ENCODE measurements around the genes TUBGCP6, MAPK12, ADM2 and CPT1B.

DNA sequence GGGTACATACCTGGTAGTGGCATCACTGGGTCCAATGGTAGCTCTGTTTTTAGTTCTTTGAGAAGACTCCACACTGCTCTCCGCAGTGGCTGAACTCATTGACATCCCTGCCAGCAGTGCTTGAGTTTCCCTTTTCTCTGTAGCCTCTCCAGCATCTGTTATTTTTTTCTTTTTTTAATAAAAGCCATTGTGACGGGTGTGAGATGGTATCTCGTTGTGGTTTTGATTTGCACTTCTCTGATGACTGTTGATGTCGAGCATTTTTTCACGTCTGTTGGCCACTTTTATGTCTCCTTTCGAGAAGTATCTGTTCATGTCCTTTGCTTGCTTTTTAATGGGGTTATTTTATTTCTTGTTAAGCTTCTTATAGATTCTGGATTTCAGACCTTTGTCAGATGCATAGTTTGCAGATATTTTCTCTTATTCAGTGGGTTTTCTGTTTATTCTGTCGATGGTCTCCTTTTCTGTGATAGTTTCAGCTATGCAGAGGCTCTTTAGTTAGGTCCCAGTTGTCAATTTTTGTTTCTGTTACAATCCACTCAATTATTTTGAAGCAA is 16.8 kb downstream of the ZBED4 start:
- PRO-cap, 2 experiments, result no peak in any of the 2 experiments
- RAMPAGE, long total RNA, 4 experiments, result no peak in any of the 4 experiments

GRCh38 chr22:49884417-49884951 is 30.8 kb downstream of the ZBED4 start:
- PRO-cap, 2 experiments, result no peak in any of the 2 experiments
- RAMPAGE, long total RNA, 4 experiments, result no peak in any of the 4 experiments

DNA sequence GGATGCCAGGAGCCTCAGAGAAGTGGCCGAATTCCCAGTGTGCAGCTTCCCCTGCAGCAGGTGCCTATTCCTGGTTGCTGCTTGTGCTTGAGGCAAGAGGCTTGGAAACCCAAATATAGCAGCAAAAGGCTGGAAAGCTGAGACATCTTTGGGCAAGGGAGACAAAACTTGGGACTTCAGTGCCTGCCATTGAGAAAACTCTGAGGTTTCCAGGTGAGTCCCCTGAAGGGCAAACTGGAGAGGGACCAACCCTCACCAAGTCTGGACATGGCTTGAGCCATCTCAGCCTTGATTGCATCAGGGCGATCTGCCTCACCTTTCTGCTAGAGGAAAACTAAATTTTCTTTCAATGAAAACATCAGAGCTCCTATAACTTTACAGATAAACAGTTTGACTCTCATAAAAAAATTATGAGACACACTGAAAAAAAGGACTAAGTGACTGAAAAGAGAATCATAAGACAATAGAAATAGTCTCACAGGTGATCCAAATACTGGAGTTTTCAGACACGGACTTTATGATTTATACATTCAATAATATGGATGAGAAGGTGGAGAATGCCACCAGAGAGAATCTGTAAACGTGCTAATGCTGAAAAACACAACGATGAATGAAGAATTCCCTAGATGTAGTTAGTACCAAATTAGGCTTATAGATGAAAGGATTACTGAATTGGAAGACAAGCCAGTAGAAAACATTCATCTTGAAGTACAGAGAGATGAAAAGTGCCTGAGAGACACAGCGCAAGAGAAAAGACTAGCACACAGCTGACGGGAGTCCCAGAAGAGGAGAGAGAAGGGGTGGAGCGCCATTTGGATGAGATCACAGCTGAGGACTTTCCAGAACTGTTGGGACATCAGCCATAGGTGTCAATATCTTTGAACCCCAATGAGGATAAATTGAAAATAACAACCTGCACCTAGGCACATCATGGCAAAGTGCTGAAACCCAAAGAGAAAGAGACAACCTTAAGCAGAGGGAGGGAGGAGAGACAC is 25.5 kb downstream of the ALG12 start:
- PRO-cap, 2 experiments, result no peak in any of the 2 experiments
- RAMPAGE, long total RNA, 4 experiments, result start-site peak on the plus strand in 2 of 4 experiments, centred at positions 635 to 649 of the sequence, 5 to 10 reads per replicate

DNA sequence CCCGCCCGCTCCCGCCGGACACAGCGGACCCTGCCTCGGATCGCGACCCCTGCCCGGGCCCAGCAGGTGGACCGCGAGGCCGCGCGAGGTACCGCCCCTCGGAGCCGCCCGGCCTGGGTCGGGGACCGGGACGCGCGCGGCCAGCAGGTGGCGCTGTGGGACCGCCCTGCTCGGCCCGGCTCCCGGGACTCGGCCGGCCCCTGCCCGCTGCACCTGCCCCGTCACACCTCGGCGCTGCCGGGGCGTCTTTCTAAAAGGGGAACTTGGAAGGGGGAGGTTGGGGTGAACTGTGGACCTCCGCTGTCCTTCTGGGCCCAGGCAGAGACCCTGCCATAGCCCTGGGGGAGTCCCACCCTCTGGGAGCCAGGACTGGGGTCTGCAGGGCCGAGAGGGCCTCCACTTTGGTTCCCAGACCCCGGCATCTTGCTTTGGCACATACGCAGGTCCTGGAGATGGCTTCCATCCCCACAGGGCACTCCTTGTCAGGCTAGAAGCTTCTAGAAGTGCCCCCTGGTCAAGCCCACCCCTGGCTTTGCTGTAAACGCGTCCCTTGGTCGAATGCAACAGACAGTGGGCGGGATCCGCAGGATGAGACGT is 11.2 kb downstream of the CRELD2 start:
- PRO-cap, 2 experiments, result no peak in any of the 2 experiments
- RAMPAGE, long total RNA, 4 experiments, result no peak in any of the 4 experiments

DNA sequence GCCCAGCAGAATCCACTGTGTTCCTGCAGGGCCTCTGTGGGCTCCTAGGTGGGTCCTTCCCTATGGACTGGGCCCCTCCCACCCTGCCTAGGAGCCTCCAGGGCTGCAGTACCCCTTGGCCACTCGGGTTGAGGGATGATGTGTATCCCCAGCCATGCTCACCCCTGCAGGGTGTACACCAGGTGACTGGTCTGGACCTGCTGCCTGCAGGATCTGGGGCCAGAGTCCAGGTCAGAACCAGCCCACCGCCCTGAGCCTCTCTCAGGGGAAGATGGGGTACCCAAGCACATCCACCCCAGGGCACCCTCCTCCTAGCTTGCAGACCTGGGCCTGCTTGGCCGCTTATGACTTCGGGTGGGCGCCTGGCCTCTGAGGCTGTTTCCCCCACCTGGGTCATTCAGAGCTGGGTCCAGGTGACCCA is 5.7 kb downstream of the PIM3 start:
- PRO-cap, 2 experiments, result no peak in any of the 2 experiments
- RAMPAGE, long total RNA, 4 experiments, result no peak in any of the 4 experiments

GRCh38 chr22:49967698-49968694 is 7.4 kb downstream of the PIM3 start:
- PRO-cap, 2 experiments, result peak in 2 of 2 experiments; most common plus-strand start chr22:49967987 (in 1); most common minus-strand start chr22:49967935 (in 1)
- RAMPAGE, long total RNA, 4 experiments, result no peak in any of the 4 experiments

GRCh38 chr22:50027933-50028592 is 15.5 kb upstream of the IL17REL start:
- PRO-cap, 2 experiments, result no peak in any of the 2 experiments
- RAMPAGE, long total RNA, 4 experiments, result no peak in any of the 4 experiments

DNA sequence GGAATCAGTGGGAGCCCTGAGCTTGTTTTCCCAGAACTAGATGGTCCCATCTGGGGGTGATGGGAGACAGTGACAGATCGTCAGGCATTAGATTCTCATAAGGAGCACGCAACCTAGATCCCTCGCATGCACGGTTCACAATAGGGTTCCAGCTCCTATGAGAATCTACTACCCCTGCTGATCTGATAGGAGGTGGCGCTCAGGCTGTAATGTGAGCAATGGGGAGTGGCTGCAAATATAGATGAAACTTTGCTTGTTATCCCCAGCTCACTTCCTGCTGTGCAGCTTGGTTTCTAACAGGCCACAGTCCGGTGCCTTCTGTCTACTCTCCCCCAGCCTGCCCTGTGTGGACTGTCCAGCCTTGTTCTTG is 14.2 kb downstream of the MOV10L1 start:
- PRO-cap, 2 experiments, result no peak in any of the 2 experiments
- RAMPAGE, long total RNA, 4 experiments, result no peak in any of the 4 experiments

DNA sequence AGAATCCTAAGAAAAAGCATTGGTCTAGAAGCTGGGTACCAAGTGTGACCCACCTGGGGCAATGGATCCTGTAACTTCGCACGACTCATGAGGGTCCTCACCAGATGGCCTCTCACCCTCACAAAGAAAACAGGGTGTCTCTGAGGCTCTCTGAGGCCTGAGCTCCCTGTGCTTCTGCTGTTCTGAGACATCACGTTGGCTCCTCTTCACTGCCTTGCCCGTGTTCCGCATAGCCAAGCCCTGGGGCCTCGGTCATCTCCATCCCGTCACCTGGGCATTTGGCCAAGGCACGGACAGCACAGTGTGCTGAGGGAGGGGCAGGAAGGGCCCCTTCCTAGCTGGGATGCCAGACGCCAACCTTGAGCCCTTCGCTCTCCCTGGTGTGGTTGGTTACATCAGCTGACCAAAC is 25.8 kb downstream of the MOV10L1 start:
- PRO-cap, 2 experiments, result no peak in any of the 2 experiments
- RAMPAGE, long total RNA, 4 experiments, result no peak in any of the 4 experiments

DNA sequence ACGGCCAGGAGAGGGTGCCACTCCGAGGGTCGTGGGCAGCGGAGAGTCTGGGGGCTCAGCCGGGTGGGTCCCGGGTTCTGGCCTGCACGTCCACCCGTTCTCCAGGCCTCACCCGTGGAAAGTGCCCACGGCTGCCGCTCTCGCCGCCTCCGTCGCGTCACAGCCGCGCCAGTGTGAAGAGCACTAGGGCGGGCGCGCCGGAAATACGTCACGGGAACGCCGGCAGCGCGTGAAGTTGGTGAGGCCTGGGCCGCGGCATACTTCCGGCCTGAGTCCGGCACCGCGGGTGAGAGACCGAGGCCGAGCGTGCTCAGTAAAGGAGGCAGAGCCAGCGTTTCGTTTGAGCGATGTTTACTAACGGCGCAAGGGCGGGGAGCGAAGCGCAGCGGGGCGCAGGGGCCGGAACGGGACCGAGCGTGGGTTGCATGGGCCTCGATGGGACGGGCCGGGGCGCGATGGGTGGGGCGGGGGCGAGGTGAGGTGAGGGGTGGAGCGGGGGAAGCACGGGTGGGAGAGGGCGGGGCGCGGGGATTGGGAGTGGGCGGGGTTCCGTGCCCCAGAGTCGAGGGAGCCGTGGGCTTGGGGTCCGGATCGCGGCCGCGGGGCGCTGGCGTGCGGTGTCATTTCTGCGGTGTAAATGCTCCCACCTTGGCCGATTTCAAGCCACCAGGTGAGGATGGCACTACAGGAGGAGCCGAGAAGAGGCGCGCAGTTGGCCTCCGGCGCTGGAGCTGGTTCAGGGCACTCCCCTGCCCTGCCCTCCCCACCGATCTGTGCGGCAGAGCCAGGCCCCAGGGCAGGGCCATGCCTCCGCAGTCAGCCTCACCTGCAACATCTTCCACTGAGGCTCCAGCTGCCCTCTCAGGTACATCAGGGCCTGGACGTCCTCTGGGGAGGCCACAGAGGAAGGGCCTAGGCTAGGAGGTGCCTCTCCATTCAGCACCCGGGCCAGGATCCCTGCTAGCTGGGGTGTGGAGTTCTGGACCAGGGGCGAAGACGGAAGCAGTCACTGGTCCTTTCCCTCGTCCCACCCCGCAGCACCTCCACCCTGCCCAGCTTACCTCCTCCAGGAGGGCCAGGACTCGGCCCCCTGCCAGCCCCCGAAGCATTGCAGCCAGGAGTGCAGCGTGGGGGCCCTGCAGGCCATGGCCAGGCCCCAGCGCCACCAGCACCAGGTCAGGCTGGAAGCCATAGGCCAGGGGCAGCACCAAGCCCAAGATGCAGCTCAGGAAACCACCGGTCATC is at the start of gene TUBGCP6:
Gene TUBGCP6, minus strand, starts transcription at position 175 of the 1,245 bp plus-strand sequence.
- PRO-cap, 2 experiments, result peak in 2 of 2 experiments; most common plus-strand start position 260 of the sequence (in 2); most common minus-strand start position 123 of the sequence (in 1)
- RAMPAGE, long total RNA, 4 experiments, result start-site peak on the minus strand in 4 of 4 experiments, centred at positions 138 to 151 of the sequence, 61 to 269 reads per replicate

- PRO-cap, 2 experiments, result peak in 2 of 2 experiments; most common plus-strand start chr22:50261212 (in 1); most common minus-strand start chr22:50261643 (in 2)
- RAMPAGE, long total RNA, 4 experiments, result no peak in any of the 4 experiments
Observed at GRCh38 chr22:50260856-50262101, at the start of gene MAPK12. Gene MAPK12, minus strand, starts transcription at chr22:50261683.

DNA sequence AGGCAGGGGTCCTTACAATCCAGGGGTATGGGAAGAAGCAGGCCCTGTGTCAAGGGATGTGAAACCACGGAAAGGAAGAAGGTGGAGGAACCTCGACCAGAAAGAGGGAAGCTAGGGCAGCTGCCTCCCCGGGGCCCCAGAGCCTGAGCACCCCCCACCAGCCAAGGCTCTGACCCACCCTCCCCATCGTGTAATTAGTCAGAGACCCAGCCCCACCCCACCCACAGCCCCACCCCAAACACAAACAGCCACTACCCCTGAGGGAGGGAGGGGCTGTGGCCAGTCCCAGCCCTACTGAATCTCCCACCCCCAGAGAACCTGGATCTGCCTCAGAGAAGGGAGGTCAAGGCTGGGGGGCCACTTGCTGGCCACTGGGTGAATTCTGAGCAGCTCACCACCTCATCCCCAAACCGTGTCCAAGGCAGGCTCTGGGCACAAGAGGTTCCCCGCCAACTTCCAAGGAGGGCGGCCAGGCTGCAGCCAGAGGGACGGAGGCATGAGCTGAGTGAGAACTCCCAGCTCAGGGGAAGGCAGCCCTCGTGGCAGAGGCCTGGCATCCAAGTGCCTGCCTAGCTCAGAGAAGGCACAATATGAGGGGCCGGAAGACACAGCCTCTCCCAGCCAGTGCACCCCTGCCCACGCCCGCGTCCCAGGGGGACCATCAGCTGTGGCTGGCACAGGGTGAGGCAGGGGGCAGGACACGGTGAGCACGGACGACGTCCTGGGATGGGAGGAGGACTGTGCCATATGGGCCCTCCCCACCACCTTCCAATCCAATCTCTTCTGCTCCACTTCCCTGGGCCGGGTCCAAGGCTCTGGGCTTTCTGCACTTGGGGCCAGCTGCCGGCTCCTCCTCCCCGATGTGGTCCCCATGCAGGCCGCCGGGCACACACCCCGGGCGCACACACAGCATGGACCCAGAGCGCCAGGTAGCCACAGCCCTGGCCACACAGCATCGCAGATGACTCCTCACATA is 2.7 kb downstream of the PLXNB2 start:
- PRO-cap, 2 experiments, result no peak in any of the 2 experiments
- RAMPAGE, long total RNA, 4 experiments, result no peak in any of the 4 experiments

- PRO-cap, 2 experiments, result no peak in any of the 2 experiments
- RAMPAGE, long total RNA, 4 experiments, result no peak in any of the 4 experiments
Observed at GRCh38 chr22:50399822-50400564, 56.9 kb downstream of the PPP6R2 start.

DNA sequence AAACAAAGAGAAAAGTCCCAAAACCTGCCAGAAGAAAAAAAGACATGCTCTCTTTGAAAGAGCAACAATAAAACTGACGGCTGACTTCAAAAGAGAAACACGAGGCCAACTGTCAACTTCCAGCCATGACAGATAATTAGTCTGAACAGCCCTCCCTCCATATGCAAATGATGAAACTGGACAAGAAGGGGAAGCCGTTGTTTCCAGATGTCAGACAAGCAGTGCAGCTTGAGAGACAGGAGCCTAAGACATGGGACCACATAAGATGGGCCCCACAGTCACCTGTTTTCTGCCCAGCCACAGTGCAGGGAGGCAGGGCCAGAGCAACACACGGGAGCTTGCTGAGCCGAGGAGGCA is 25.2 kb downstream of the SBF1 start:
- PRO-cap, 2 experiments, result no peak in any of the 2 experiments
- RAMPAGE, long total RNA, 4 experiments, result no peak in any of the 4 experiments

- PRO-cap, 2 experiments, result no peak in any of the 2 experiments
- RAMPAGE, long total RNA, 4 experiments, result start-site peak on the minus strand in 1 of 4 experiments, at chr22:50460307-50460694 at its widest, 7 to 14 reads per replicate
Observed at GRCh38 chr22:50460272-50460832, 14.5 kb downstream of the SBF1 start.

DNA sequence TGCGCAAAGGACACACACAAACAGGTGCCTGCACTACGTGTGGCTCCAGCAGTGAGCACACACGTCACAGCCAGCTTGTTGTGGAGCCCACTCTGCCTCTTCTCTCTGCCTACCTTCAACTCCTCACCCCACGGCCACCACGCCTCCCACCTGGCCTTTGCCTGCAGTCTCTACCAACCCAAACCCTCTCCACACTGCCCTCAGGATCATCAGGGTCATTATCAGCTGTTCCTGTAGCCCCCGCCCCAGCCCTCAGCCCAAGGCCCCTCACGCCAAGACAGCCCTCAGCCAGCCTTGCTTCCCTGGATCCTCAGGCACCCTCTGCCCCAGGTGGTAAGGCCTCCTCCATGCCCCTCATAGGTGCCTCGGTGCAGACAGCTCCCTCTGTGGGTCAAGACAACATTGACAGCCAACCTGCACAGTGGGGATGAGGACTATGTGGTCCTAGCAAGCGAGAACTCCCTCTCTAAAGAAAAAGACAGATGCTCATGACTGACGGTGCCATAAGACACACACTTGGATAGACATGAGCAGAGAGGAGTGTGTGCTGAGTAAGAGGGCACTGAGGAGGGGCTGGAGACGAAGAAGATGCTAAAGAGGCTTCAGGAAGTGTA is 1.7 kb downstream of the SBF1 start:
- PRO-cap, 2 experiments, result no peak in any of the 2 experiments
- RAMPAGE, long total RNA, 4 experiments, result no peak in any of the 4 experiments

- PRO-cap, 2 experiments, result no peak in any of the 2 experiments
- RAMPAGE, long total RNA, 4 experiments, result no peak in any of the 4 experiments
Observed at GRCh38 chr22:50481124-50481632, at the start of gene ADM2. Gene ADM2, plus strand, starts transcription at chr22:50481543.

- PRO-cap, 2 experiments, result no peak in any of the 2 experiments
- RAMPAGE, long total RNA, 4 experiments, result no peak in any of the 4 experiments
Observed at GRCh38 chr22:50484229-50484892, 2.3 kb upstream of the MIOX start.

- PRO-cap, 2 experiments, result no peak in any of the 2 experiments
- RAMPAGE, long total RNA, 4 experiments, result no peak in any of the 4 experiments
Observed at GRCh38 chr22:50502845-50503686, 4.4 kb downstream of the LMF2 start.

DNA sequence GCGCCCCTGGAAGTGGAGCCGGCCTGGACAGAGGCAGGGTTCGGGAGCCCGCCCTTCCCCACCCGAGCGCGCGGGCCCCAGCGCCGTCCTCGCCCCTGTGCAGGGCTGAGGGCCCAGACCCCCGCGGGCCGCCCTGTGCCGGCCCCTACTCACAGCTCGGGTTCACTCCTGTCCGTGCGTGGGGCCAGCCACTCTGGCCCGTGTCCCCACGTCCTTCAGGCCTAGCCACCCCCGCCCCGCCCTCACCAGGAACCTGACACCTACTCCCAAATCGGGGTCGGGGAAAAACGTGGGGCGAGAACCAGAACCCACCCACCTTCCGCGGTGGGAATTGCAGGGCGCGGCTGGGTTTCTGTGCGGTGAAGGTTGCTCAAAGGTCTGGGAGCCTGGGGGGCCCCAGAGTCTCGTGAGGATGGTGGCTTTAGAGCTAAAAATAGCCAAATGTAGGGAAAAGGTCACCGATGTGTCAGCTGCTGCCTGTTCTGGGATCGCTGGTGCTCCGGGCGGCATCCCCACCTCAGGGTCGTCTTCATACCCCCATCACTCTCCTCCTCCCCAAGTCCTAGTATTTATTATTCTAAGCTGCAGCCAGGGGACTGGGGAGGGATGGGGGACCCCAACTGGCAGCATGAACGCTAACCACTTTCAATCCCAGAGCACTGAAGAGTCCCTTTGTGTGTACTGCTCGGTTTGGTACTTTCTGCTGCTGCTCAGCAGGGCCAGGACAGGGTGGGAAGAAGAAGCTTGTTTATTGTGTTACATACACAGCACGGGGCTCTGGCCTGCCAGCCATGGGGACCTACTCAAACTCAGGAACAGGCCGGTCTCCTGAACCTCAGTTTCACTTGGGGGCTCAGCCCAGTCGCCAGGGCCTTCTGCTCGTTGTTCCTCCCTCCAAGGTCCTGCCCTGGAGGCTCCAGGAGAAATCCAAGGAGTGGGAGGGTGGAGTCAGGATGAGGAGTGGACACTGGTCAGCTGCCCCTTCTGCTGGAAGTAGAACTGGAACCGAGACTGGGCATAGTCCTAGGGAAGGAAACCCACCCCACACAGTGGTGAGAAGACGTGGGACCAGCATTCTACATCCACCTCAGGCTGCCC is at the start of gene CPT1B:
Gene CPT1B, minus strand, starts transcription at position 195 of the 1,098 bp plus-strand sequence.
- PRO-cap, 2 experiments, result no peak in any of the 2 experiments
- RAMPAGE, long total RNA, 4 experiments, result no peak in any of the 4 experiments